Aortic smooth muscle cell (primary cell): ENCODE measurements around the genes TPH2, GLIPR1L2 and NAV3.

DNA sequence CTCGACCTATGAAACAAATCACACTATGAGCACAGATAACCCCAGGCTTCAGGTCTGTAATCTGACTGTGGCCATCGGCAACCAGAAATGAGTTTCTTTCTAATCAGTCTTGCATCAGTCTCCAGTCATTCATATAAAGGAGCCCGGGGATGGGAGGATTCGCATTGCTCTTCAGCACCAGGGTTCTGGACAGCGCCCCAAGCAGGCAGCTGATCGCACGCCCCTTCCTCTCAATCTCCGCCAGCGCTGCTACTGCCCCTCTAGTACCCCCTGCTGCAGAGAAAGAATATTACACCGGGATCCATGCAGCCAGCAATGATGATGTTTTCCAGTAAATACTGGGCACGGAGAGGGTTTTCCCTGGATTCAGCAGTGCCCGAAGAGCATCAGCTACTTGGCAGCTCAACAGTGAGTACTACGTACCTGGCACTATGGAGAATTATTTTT, at the start of gene TPH2:
TPH2 (plus strand) TSS at position 162 of the 447 bp plus-strand sequence.
- RRBS: no CpG with 5 or more reads among the region's 13 CpGs

DNA sequence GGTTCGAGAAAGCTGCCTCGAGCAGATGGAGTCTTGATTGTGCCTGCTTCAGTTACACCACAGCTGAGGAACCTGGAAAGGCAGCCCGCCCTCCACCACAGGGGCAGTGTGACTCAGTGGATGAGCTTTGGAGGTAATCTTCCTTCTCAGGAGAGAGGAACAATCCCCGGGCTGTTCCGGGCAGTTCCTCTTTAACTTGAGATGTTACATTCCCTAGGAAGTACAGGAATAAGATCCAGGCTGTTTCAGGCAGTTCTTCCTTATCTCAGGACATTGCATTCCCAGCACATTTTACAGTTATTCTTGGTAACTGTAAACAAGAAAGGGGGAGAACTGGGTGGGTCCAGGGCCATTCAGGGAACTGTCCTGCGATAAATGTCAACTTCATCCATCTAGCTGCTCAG, 16.7 kb upstream of the TRHDE start:
- RRBS: no CpG with 5 or more reads among the region's 6 CpGs

DNA sequence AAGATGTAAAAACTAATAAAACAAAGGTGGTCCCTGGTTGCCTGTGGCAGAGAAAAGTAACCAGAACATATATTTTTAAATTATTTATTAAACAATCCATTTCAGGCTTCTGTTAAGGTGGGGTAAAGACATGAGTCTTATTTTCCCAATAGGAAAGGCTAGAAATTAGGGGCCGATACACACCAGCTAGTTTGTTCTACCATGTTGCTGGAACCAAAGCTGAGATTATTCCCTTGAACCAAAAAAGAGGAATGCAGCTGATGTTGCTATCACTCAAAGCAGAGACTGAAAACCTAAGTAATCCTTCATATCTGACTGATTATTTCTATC, 812.6 kb upstream of the ATXN7L3B start:
- RRBS: no CpG with 5 or more reads among the region's 1 CpG

- RRBS: no CpG with 5 or more reads among the region's 4 CpGs
Measured at GRCh38 chr12:74537395-74537596, 339 bp upstream of the ATXN7L3B start.

DNA sequence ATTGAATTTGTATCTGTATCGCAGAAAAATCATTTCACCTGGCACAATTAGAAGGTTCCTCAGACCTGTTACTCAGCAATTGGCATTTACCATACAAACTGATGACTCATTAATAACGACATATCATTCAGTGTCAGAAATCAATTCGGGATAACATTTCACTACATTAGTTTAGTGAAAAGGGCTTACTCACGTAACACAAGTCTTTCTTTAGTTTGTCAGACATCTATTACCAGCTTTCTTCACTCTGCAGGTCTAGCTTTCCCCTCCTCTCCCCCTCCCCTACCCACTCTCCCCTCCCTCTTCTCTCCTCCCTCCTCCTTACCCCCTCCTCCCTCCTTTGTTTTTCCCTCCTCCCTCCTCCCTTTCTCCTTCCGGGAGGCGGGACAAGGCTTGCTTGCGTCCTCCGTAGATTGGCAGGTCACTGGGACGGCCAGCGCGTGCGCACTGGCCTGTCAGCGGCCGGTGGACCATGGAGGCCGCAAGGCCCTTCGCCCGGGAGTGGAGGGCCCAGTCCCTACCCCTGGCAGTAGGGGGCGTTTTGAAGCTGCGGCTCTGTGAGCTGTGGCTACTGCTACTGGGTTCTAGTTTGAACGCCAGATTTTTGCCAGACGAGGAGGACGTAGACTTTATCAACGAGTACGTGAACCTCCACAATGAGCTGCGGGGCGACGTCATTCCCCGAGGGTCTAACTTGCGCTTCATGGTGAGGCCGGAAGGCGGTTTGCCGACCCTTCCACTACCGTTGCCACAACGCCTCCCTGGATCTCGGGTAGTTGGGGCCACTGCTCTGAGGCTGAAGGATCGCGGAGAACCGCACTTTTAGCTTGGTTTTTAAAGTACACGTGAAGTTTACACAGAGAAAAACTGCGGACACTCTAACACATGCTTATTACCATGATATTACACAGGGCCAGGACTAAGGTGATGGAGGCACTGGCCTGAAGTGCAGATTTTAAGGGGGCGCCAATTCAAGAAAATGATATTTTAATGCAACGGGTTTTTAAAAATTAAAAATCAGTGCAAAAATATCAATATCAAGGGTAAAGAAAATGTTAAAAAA, at the start of gene GLIPR1L2:
GLIPR1L2 (plus strand) TSS at position 445 of the 1,063 bp plus-strand sequence.
- RRBS: 1% methylated on average over 10 of the region's 42 CpGs

DNA sequence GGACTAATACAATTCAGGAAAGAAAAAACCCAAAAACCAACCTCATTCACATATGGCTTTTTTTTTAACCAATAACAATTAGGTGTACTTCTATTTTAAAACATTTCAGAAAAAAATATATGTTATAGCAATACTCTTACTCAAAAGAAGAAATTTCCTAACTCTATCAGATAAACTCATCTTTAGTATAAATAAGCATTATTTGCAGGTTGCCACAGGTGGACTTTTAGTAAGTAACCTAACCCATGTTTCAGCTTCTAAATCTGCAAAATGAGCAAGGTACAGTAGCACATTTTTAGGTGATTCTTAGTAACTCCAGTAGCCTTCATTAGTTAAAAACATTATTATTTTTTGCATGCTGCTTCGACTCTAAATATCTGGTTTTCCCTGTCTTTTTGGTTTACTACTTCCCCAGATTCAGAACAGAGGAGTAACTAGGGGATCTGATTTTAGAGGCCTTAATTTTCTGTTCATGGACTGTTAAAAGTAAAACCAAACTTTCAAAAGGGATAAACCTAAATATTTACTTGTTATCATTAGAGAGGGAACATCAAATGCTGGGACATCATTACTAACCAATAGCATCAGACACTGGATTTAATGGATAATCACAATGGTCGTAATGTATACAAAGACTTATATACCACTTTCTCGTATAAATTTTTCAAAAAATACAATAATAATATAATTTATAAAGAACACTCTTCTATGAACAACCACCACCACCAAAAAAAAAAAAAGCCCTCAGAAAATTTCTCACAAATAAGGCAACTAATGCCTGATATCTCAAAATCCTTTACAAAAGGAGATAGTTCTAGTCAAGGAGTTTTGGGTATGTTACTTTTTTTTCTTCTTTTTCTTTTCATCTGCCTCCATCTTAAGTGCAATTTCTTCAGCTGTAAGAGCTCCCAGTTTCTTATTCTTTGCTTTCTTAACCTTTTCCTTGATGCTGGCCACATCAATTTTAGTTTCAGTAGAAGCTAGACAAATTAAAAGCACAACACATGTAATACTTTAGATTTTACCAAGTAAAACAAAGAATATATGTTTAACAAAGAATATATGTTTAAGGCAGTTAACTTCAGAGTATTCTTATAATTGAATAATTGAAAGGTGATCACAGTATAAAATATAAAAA, 12.1 kb downstream of the KRR1 start:
- RRBS: no CpG with 5 or more reads among the region's 3 CpGs

DNA sequence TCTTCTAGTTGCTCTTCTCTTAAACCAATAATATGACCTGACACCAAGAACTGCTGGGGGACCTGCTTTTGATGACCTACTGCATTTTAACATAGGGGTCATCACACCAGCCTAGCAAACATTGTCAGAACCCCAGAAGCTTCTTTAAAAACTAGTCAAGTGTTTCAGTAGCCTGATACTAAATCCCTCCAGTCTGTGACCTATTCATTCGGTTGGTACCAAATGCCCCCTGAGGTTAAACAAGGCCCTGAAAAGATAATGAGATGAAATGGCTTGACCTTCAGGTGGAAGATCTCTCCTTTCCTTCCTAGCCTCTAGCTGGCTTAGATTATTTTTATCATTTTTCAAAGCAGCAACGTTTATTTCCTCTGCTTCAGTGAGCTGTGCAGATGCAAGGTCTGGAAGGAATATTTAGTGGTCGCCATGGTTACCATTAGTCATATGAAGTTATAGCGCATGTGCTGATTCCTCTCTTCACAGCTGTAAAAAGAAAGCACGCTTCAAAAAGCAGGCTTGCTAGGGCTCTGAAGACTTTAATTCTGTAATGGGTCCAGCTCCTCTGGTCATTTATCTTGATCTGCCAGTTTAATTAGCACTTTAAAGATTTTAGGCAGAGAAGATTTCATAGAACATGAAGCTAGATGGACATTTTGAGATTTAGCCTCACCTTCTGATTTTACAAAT, 269.2 kb downstream of the NAP1L1 start:
- RRBS: no CpG with 5 or more reads among the region's 5 CpGs

DNA sequence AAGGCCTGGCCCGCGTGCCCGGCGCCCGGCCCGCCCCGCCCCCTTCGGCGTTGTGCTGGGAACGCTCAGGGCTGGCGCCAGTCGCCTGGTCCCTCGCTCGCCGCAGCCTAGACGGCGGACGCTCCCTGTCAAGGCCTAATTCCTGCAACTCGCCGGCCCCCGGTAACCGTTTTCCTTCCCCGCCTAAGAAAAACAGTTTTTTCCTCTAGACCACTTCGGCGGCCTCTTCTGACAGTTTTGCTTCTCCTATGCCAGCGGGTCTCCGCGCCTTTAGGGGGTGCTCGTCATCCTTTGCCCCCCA, 471 bp upstream of the NAP1L1 start:
- RRBS: 3% methylated on average over 3 of the region's 29 CpGs

GRCh38 chr12:76085307-76085574, 756 bp upstream of the NAP1L1 start:
- RRBS: no CpG with 5 or more reads among the region's 8 CpGs

GRCh38 chr12:76085575-76085829, 1.0 kb upstream of the NAP1L1 start:
- RRBS: no CpG with 5 or more reads among the region's 5 CpGs

GRCh38 chr12:76340786-76341213, 7.4 kb downstream of the BBS10 start:
- RRBS: no CpG with 5 or more reads among the region's 5 CpGs

DNA sequence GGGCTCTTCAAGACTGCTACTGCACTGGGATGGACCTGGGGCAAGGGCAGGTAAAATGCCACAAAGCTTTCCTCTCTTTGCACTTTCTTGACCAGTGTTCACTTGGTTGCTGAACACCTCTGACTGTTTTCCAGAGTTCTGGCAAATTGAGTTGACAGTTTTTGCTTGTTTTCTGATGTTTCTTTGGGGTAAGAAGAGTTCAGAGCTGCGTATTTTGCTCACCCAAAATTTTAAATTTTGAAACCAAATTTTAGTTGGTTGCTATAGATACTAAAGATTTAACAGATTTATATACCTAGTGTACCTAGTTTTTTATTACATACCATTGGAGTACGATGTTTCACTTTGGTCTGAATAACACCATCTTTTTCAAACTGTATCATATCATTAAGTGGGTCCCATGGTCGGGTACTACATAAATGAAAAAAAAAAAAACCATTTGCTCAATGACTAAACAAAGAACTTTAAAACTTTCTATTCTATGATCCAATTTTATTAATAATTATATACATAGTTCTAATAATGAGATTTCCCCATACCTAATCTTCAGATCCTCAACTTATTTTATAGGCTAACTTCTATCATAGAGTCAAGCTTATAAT, 20.8 kb upstream of the BBS10 start:
- RRBS: no CpG with 5 or more reads among the region's 3 CpGs

- RRBS: no CpG with 5 or more reads among the region's 3 CpGs
Measured at GRCh38 chr12:76614282-76614925, 54.8 kb upstream of the OSBPL8 start.

- RRBS: no CpG with 5 or more reads among the region's 7 CpGs
Measured at GRCh38 chr12:76866733-76867075, 12.1 kb downstream of the CSRP2 start.

GRCh38 chr12:77830436-77831871, at the start of gene NAV3:
Gene NAV3, plus strand, starts transcription at chr12:77830894.
- RRBS: no CpG with 5 or more reads among the region's 5 CpGs

- RRBS: no CpG with 5 or more reads among the region's 1 CpG
Measured at GRCh38 chr12:78023788-78023987, 193.0 kb downstream of the NAV3 start.

GRCh38 chr12:79688686-79689193, 2.0 kb downstream of the PAWR start:
- RRBS: no CpG with 5 or more reads among the region's 4 CpGs

DNA sequence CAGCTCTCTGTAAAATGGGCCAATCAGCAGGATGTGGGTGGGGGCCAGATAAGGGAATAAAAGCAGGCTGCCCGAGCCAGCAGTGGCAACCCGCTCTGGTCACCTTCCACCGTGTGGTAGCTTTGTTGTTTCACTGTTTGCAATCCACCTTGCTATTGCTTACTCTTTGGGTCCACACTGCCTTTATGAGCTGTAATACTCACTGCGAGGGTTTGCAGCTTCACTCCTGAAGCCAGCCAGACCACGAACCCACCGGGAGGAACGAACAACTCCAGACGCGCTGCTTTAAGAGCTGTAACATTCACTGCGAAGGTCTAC, 20.9 kb upstream of the PAWR start:
- RRBS: no CpG with 5 or more reads among the region's 10 CpGs